Hematopoietic multipotent progenitor cell (in vitro differentiated cells): ENCODE results near the gene PRR30.

GRCh38 chr2:27129070-27129836, 5.2 kb downstream of the PREB start:
- CAGE, long polyA plus RNA = no peak

- CAGE, long polyA plus RNA = no peak
Measured at GRCh38 chr2:27139273-27139804, at the start of gene PRR30. TSS of gene PRR30 (minus strand) at chr2:27139410.

DNA sequence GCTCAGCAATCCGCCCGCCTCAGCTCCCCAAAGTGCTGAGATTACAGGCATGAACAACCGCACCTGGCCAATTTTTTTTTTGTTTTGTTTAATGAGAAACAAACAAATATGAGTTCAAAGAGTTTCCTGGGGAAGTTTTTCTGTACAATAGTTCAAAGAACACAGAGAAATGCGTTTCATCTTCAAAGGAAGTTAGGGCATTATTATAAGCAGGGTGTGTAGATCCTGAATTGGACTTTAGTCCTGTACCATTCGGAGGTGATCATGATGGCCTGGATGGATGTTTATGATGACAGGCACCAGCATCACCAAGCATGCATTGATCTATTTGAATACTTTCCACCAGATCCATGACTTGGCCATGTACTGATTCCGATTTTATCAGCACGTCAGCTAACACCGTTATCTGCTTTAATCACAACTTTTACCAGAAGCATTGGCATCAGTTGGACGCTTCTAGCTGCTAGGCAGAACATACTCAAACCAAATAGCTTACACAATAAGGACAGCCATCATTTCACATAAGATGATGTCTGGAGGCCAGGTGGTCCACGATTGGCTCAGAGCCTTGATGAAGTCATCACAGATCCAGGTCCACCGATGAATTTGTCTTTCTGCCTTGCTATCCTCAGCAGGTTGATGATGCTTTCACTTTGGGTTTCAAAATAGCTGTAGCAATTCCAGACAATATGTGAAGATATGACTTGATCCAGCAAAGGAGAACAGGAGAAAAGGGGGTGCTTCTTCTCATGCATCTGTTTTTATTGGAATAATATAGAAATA, 29.1 kb downstream of the TCF23 start:
- CAGE, long polyA plus RNA = no peak

- CAGE, long polyA plus RNA = no peak
Measured at GRCh38 chr2:27191123-27191608, 20.7 kb upstream of the ATRAID start.

- CAGE, long polyA plus RNA = no peak
Measured at GRCh38 chr2:27217926-27218349, 769 bp downstream of the CAD start.

GRCh38 chr2:27323941-27324445, 1.1 kb upstream of the MPV17 start:
- CAGE, long polyA plus RNA = no peak

DNA sequence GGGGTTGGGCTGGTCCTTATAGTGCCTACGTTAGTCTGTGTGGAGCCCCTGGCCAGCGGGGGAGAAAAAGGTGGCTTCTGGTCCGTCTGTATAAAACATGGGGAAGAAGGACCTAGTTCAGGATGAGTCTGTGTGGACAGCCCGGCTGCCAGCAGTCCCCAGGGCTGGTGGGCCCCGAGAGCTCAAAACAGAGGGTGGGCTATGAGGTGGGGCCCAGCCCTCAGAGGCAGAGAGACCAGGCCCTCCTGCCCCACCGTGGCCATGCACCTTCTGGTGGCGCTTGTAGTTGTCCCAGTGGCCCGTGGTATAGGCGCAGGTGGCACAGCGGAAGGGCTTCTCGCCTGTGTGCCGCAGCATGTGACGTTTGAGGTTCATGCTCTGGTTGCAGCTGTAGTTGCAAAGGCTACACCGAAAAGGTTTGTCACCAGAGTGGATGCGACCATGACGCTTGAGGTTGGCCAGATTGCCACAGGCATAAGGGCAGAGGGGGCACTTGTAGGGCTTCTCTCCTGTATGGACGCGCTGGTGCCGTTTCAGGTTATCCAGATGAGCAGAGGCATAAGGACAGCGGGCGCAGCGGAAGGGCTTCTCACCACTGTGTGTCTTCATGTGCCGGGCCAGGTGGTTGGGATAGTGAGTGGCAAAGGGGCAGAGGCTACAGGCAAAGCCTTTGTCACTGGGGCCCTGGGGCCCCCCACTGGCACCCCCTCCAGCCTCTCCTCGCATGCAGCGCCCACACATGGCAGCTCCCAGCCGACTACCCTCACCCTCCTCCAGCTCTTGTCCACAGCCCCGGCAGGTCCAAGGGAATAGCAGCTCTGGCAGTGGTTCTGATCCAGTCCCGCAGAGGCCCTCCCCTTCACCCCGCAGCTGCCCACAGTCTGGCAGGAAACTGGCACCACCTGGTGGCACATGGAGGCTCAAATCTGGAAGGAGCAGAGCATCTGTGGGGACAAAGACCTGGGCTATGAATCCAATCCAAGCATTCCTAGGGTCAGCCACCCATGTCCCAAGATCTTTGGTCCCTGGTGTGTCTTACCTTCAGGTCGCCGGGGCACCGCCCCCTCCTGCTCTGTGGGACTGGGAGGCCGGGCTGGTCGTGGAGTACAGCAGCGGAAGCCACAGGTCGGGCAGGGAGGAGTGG, 2.7 kb downstream of the ZNF513 start:
- CAGE, long polyA plus RNA = no peak

- CAGE, long polyA plus RNA = no peak
Measured at GRCh38 chr2:27493918-27494655, 913 bp downstream of the FNDC4 start.

GRCh38 chr2:27721467-27721692, 50.1 kb upstream of the MRPL33 start:
- CAGE, long polyA plus RNA = no peak

- CAGE, long polyA plus RNA = no peak
Measured at GRCh38 chr2:27724237-27724580, 47.3 kb upstream of the MRPL33 start.

DNA sequence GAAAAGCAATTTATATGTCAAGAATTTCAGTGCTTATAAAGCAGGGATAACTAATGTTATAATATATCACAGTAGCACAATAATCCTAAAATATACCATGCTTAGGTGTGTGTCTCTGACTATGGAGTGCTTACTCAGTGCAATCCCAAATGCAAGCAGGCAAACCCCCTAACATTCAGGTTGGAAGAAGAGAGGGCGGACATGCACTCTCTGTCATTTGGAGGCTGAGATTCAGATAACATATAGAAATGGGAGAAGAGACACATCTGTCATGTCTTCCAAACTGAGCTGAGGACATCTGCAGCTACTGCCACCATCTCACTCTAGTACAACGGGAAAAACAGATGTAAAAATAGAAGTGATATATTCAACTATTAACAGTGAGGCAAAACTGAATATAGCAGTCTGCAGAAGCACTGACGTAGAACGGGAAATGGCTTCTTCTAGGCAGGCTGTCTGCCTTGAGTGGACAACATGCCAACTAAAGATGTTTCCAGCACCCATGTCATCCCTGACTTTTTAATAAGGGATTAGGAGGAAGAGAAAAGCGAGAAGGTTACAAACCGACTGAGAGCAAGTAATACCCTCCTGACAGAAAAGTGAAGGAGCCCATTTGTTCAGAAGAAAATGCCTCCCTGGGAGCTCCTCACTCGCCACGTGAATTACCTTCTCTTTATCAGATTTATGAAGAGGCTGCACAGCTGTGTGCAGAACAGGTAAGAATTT, 51.6 kb downstream of the MRPL33 start:
- CAGE, long polyA plus RNA = no peak

- CAGE, long polyA plus RNA = no peak
Measured at GRCh38 chr2:28321486-28322007, 71.1 kb upstream of the FOSL2 start.

DNA sequence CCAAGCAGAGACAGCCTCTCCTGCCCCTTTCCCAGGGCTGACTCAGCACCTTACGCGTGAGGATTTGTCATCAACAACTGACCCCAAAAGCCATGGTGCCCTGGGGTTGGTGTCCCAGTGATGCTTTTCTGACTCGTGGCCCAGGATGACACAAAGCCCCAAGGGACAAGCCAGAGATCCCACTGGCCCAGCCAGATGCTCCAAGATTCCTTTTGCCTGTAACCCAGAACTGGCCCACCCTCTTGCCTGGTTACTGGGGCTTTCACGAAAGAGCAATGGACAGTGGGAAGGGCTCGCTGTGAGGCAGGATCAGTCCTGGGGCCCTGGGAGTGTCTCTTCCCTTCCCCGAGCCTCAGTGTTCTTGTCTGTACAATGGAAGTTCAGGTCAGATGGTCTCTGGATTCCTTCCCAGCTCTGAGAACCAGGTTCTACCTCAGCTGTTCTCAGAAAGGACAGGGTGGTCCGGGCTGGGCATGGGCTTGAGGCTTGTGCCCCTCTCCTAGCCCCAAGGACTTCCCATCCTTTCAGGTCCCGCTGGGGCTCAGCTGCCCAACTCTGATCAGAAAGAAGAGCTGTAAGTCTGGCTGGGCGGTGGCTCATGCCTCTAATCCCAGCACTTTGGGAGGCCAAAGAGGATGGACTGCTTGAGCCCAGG, 31.4 kb upstream of the FOSL2 start:
- CAGE, long polyA plus RNA = no peak

DNA sequence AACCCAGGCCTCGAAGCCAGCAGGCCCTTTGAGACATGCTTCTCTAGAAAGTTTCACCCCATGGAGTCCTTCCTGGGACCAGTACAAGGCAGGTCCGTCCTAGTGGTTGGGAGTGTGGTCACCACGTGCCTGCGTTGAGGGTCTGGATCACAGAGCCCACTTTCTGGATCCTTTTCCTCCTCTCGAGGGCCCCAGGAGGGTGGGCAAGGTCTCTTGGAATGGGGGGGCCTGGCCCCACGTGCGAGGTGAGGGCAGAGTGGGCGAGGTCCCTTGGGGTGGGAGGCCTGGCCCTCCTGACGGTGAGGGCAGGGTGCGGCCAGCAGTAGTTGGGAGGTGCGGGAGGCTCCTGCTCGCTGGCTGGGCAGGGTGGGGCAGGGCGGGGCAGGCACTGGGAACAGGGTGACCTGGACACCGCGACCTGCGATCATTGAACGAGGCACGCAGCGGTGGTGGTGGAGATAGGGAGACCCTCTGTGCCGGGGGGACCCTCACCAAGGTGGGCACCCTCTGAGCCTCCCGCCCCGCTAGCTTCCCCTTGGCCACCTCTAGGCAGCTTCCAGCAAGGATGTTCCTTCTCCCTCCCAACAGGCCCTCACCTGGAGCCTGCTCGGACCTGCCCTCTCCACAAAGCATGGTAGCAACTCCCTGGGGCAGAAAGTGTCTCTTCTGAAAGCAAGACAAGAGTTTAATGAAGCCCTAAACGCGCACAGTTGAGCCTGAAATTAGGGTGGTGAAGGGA, 15.5 kb upstream of the FOSL2 start:
- CAGE, long polyA plus RNA = no peak

DNA sequence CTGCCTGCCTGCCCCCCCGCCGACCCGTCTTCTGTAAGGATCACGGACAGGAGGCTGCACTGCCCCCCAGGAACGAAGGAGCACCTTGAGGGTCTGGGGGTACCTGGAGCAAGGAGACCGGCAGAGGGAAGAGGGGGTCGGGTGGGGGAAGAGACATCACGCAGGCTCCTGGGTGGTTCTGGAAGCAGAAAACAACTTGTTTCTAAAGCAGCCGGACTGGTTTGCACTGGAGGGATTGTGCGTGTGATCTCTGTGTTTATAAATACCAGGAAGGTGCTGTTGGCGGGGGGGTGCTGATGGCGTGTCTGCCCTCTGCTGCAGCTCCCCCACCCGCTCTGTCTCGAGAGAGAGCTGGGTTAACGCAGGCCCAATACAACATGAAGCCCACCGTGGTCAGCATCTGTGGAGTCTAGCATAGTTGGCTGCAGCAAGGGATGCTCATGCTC, 1.8 kb downstream of the FOSL2 start:
- CAGE, long polyA plus RNA = no peak

- CAGE, long polyA plus RNA = no peak
Measured at GRCh38 chr2:28395974-28396667, 3.5 kb downstream of the FOSL2 start.

GRCh38 chr2:28397803-28398129, 5.1 kb downstream of the FOSL2 start:
- CAGE, long polyA plus RNA = no peak

GRCh38 chr2:28404867-28405369, 12.3 kb downstream of the FOSL2 start:
- CAGE, long polyA plus RNA = no peak

- CAGE, long polyA plus RNA = no peak
Measured at GRCh38 chr2:28436505-28437095, 43.9 kb downstream of the FOSL2 start.

GRCh38 chr2:28544044-28544296, 48.1 kb downstream of the PLB1 start:
- CAGE, long polyA plus RNA = no peak